PC-3 (cell line): ENCODE data around the gene C6orf120.

DNA sequence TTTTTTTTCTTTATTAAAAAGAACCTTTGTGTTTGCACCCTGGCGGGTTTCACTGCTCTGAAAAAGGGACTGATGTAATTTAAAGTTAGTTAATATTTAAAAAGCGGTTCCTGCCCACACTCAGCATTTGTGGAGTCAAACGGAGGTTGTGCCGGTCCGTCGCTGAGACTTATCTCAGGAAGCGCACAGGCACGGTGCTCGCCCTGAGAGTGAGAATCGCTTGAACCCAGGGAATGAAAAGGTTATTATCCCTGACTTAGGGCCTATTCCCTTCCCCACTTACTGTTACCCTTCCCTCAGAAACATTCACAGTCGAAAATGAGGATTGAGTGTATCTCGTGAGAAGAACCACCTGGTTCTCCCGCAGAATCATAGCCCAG is 366.6 kb downstream of the THBS2 start:
- RAMPAGE, long total RNA: no peak

DNA sequence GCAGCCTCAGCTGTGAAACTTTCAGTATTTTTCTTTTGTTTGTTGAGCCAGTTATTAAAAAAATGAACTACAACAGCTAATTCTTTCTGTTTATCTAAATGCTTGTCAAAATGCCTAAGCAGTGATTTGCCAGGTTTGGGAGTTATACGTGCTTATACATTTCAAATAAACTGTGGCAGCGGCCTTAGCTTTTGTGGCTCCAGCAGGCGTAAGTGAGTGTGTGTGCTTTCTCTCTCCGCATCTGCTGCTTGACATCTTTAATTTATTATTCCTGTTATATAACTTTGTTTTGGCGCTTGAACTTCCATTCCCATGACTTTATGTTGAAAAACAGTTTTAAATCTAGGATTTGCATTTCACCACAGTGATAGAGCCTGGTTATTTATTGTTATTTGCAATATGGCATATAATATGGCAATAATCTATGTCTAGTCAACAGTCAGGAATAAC is 303.5 kb downstream of the THBS2 start:
- RAMPAGE, long total RNA: no peak

DNA sequence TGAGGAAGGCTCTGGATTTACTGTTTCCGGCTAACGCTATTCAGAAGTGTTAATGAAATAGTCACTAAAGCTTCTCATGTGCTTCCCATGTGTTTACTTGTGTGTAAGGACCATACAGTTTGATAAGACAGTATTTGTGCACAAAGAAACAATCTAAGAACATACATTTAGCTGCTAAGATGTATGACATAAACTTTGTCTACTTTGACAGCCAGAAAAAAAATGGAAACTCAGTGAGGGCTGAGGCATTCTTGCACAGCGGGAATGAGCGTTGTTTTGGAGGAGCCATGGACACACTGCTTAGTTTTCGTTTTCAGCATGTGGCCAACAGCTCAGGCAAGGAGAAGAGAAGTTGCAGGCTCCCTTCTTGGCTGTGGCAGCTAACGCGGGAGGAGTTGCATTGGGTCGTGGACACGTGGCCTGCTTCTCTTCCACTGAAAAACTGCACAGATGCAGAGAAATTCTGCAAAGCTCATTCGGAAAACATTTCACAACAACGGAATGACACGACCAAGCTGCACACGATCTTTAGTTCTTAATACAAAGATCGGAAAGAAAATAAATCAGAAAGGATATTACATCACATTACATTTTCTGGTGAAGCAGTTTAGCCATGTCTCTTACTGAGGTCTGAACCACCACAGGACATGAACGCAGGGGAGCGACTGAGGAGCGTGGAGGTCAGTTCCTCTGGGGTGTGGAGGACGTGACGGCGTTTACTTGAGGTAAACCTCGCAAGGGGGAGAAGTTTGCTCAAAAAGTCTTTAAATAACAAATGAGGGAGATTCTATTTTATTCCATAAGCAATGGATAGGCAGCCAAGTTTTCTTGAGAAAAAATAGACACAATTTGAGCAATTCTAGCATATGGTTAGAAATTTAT is 178.5 kb downstream of the THBS2 start:
- RAMPAGE, long total RNA: no peak

DNA sequence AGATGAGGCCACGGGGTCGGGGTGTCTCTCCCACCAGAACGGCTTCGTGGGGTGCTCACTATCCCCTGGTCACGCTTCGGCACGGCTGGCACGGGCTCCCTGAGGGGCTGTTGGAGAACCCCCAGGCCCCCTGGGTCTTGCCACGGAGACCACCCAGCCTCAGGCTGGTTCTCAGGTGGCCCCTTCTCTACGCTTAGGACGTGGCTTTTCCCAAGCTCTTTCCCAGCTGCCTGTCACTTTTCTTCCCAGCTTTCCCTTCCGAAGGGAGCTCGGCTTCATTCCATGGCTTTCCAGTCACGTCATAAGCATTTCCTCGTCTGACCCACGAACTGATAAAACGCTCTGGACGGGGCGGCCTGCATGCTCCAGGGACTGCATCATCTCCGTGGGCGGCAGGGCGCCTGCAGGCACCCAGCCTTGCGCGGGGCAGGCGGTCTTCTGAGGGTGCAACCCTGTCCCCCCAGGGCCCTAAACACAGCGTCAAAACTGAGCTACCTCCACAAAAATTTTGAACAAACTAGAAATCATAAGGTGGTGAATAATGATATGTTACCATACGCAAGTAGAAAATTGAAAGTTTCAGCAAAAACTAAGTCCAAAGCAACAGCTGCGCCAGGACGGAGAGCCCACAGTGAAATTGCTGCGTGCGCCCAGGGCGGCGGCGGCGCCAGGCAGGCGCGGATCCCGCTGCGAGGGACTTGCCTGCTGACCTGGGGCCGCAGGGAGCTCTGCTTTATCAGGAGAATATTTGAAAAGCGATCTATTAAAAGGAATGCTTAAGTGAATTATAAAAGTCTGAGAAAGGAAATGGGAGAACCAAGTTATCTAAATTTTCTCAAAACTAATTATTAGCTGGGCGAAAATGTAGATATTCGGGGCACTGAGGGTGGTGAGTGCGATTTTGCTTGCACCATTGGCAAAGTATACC is 85.6 kb downstream of the THBS2 start:
- RAMPAGE, long total RNA: no peak

GRCh38 chr6:169251317-169251689 is 2.3 kb downstream of the THBS2 start:
- RAMPAGE, long total RNA: no peak

GRCh38 chr6:169320160-169320525 is 66.5 kb upstream of the THBS2 start:
- RAMPAGE, long total RNA: no peak

- RAMPAGE, long total RNA: no peak
These were observed 174.9 kb upstream of the THBS2 start for GRCh38 chr6:169428396-169429045.

- RAMPAGE, long total RNA: no peak
These were observed at the start of gene C6orf120 for GRCh38 chr6:169702094-169703087. TSS of gene C6orf120 (plus strand) at chr6:169702126.

DNA sequence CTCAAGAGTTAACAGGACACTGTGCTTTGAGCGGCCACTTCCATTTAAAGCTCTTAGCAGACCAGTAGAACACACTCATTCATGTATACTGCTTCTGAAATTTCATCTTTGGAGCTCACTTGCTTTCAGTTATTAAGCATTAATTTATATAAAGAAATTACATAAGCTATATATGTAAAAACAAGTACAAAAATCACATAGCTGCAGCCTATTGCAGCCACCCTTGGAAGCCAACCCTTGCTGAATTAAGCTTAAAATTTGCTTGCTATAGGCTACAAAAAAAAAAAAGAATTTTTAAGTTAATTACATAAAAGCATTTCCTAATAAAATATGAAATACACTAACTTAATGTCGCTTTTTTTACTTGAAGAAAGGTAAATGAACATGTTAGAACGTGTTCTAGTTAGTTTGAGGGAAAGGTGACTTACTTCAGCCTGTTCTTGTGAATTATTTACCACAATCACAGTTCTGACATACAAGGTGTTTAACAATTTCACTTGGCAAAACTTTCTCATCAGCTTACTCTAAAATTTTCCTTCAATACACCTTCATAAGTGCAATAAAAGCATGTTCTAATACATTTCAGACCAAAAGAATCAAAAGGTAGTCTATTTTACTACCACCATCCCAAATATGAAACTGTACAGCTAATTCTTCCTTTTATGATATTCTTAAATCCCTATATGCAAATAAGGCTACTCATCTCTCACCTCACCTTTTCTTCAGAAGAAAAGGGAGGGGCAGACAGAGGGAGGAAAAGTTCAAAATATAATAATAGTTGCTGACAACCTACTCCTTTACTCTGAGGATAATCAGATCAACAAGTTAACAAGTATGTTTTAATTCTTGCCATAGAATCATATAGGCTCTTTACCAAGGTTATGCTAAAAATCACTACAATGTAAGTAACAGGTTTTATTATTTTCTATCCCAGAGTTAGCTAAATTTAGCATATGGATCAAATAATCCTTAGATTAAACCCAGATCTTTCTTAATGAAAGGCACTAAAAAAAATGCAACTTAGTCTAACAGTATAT is 7.2 kb downstream of the C6orf120 start:
- RAMPAGE, long total RNA: no peak

DNA sequence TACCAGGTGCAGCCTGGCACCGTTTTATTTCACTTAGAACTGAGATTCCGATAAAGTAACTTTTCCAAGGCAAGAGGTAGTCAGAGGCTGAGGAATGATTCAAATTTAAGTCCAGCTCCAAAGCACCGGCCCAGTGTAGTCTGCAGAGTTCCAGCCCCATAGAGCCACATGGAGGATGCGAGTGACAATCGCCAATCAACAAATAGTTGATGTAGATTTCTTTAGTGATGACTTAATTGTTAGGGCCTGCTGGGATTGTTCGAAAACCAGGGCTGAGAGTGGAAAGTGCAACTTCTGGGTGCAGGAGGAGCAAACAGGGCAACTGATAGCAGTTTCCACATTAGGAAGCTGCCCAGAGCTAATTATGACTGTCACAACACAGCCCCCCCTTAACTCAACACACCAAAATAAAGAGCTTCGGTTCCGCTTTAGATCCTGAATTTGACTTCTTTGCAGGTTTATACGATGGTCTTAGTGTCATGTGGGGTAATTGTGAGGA is 927 bp downstream of the ERMARD start:
- RAMPAGE, long total RNA: no peak

GRCh38 chr6:169790187-169791031 is 39.0 kb downstream of the ERMARD start:
- RAMPAGE, long total RNA: no peak

GRCh38 chr6:169961541-169962490 is 210.4 kb downstream of the ERMARD start:
- RAMPAGE, long total RNA: no peak

GRCh38 chr6:170025061-170025269 is 265.9 kb downstream of the DLL1 start:
- RAMPAGE, long total RNA: no peak

- RAMPAGE, long total RNA: no peak
These were observed 155.2 kb downstream of the DLL1 start for GRCh38 chr6:170135513-170136170.

GRCh38 chr6:170152269-170153356 is 138.3 kb downstream of the DLL1 start:
- RAMPAGE, long total RNA: no peak

GRCh38 chr6:170178833-170179341 is 112.0 kb downstream of the DLL1 start:
- RAMPAGE, long total RNA: no peak

- RAMPAGE, long total RNA: no peak
These were observed 5.5 kb upstream of the DLL1 start for GRCh38 chr6:170296268-170296957.

GRCh38 chr6:170350631-170351455 is 44.3 kb downstream of the FAM120B start:
- RAMPAGE, long total RNA: no peak

DNA sequence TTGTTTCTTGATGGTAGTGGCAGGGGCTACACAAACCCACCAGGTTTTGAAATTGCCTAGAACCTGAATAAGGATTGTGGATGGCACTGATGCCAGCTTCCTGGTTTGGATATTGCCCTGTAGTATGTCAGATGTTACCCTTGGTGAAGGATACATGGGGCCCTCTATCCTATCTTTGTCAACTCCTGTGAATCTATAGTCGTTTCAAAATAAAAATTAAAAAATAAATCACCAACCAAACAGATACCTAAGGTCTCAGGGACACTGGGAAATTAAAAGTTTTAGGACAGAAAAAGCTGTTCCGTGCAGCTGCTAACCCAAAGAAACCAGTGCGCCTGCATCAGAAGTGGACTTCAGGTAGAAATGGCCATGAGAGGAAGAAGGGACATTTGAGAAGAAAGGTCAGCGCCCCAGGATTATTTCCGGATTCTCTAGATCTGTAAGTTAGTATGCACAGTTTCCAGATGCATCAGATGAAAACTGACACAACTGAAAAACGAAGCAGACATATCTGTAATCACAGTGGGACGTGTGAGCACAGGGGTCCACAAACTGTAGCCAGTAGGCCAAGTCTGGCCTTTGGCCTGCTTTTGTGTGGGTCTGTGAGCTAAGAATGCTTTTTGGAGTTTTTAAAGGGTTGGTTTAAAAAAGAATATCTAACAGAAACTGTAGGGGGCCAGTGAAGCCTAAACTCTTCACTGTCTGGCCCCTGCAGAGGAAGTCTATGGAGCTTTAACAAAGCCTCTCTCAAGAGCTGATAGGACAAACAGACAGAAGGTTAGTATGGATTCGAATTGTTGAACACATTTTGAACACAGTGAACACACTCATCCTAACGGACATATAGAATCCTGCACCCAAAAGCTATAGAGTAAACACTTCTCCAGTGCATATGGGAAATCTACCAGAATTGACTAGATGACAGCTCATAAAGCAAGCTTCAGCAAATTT is 77.9 kb downstream of the FAM120B start:
- RAMPAGE, long total RNA: no peak

DNA sequence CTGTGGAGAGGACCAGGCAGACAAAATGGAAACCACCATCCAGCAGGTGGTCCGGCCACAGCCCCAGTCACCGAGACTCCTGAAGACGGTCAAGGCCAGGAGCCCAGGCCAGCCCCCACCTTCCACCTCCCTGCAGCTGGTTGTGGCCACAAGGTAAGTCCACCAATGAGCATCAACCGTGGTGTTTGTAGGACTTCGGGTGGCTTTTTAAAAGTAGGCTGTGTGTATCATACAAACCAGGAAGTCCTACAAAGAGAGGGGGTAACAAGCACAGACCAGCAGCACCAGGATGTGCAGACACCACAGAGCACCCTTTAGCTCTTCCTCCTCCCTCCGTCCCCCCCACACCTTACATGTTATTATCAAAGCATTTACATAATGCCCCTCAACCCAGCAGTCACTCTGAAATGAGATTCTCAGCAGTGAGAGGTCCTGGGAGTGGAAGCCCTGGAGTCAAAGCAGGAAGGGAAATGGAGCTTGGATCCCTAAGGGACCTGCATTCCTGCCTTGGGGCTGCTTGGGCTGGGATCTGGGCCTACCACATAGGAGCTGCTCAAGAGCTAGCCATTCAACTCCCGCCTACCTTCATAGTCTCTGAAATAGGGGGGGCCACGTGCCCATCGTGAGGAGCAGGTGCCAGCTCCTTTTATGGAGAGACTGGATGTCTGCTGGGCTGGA is 90.7 kb downstream of the PSMB1 start:
- RAMPAGE, long total RNA: no peak